Calu3 (cell line): ENCODE results near the genes GREB1 and NBAS.

DNA sequence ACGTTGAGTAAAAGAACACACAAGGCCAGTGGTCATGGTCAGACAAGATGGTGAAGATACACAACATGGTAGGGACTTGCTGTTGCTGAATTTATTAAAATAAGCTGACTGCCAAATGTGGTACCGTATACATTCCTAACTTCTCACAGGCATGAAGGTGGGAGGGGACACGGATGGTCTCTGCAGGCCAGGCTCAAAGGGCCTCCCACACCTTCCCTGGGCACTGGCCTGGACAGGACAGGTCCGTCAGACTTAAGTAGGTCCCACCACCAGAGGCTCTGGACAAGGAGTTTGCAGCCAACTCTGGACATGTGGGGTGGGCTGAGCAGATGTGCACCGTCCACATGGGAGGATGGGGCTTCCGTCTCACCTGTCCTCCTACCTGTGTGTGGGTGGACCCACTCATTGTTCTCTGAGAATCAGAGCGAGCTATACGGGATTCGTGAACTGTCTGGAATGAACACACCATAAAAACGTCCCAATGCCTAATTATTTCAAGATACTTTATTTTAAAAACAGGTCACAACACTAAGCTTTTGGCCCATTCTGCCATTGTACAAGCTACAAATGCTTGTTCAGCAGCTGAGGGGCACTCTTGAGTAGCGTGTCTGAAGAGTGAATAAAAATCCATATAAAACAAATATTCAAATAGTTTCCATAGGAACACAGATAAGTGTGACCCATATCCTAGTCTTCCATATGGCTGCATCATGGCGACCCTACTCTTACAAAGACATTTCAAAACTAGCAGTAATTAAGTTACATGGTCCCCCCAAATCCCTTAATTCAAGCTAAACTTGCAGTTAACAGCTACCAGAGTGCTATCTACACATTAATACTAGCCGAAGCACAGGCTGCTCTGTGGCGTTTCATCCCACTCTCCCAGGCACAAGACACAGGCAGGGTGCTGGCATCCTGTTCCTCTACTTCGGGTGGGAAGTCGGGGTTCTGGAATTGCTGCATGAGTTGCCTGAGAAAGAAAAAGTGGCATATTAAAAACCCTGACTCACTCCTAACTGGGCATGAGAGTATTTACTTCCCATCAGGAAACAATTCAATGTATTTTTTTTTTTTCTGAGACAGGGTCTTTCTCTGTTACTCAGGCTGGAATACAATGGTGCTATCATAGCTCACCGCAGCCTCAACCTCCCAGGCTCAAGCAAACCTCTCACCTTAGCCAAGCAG, 7.8 kb downstream of the ODC1 start:
- PRO-cap: no peak

GRCh38 chr2:10450475-10450964, 2.4 kb upstream of the ODC1 start:
- PRO-cap: no peak

DNA sequence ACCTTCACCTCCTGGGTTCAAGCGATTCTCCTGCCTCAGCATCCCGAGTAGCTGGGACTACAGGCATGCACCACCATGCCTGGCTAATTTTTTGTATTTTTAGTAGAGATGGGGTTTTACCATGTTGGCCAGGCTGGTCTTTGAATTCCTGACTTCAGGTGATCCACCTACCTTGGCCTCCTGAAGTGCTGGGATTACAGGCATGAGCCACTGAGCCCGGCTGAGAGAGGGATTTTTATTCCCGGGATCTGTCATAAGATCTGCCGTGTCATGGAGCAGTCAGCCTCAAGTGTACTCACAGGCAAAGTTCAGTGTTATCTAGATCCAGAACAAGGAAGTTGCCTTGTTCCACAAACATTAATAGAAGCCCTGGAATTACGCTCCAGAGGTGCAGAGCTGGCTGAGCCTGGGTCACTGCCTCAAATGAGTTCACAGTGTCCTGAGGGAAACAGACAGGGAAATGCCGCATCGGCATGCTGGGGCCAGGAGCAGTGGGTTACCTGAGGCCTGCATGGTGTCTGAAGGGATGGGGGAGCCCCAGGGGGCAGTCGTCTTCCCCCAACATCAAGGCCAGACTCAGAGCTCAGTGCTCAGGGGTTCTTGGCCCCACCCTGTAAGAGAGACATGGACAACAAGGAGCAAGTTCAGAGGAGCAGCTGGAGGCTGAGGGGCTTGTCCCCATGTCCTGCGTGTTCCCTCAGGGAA, 42.6 kb upstream of the ODC1 start:
- PRO-cap: unidirectional peak, plus-strand start at position 434 of the sequence

- PRO-cap: no peak
These were observed 63.5 kb downstream of the SLC66A3 start for GRCh38 chr2:11218658-11219255.

GRCh38 chr2:11222021-11222339, 66.7 kb downstream of the SLC66A3 start:
- PRO-cap: no peak

GRCh38 chr2:11533852-11534362, at the start of gene GREB1:
TSS of gene GREB1 (plus strand) at chr2:11534045.
- PRO-cap: no peak

DNA sequence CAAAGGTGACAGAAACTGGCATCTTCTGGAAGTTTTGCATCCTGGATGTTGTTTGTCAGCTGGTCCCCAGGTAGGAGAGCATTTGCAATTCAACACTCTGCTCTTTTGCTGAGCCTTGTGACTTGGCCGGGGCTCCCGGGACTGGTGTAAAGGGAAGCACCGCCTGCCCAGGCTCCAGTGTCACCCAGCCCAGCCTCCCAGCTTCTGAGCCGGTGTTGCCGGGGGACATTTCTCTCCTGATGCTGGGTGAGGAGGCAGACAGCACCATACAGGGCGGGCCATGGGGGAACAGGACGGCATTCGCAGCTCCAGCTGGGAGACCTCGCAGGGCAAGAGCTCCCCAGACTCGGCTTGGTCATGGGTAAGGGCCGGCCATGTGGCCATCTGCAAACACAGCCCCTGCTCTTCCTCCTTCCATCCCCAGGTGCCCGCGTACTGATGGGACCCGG, 7.4 kb upstream of the NTSR2 start:
- PRO-cap: no peak

DNA sequence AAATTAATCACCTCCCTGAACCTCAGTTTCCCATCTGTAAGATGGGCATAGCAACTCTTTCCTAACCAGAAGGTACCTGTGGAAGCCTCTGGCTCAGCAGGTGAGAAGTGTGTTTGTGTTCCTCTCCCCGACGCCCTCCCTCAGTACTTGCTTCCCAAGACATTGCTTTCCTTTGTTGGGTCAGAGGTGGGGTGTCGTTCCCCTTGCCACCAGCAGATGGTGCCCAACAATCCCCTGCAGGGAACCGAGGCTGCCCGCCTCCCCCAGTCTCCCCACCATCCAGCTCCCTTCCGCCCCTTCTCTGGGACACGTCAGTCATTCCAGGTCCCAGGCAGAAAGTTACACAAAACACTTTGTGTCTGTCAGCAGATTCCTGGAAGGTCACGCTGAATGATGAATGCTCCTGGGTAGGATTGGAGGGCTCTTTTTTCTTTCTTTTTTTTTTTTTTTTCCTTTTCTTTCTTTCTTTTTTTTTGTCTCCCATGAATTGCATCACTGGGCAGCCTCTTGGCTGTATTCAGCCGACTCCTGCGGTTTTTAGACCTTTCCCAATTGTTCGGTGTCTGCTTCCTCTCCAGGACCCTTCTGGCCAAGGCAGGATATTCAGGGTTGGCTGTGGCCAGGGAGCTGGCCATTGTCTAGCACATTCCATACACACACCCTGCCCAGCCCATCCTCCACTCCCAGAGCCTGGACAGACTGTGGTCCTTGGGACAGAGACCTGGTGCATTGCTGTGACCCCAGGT, 117.3 kb downstream of the LPIN1 start:
- PRO-cap: no peak

DNA sequence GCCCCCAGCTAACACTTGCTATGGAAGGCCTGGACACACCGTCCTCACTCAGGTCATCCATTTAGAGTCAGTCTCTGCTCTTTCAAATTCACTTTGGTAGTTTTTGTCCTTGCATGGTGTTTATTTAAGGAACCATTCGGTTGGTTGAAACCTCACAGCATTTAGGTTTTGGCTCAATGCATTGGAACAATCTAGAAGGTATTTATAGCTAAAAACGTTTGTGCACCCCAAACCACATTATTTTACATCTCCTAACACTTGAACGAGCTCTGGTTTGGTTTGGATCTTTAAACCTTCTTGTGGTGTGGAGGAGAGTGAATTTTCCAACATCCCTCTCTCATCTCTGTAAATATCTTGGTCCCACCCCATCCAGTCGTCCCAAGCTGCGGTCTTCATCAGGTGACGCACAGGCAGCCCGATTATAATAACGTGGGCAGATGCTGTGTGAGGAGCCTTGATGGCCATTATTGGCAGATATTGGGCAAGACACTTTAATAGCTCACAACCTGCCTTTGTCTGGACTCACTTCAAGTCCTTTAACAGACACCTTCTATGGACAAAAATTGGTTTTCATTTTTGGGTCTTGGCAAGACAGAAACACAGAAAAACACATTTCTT, 288.0 kb downstream of the LPIN1 start:
- PRO-cap: no peak

GRCh38 chr2:12685190-12685601, 31.5 kb upstream of the TRIB2 start:
- PRO-cap: no peak

GRCh38 chr2:12715502-12715675, 1.3 kb upstream of the TRIB2 start:
- PRO-cap: no peak

DNA sequence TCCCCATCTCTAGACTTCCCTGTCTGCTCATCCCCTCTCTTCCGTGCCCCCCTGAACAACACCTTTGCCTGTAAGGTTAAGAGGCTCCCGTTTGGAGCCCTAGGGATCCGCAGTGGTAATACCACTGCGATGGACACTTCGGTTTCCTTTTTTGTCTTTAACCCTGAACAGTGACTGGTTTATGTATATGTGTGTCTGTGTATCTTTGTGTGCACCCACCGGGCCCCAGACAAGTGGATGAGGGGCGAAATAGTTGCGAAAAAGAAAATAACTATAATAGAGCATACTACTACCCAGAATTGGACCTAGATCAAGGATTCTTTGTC, 2.5 kb downstream of the TRIB2 start:
- PRO-cap: no peak

DNA sequence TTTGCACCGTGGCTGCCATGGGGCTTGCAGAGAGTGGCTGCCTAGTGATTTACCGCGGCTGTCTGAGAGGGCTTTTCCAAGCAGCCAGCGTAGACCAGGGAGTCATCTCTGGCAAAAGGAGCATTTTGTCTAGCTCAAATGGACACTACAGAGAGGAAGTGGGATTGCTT, 108.0 kb downstream of the TRIB2 start:
- PRO-cap: no peak

DNA sequence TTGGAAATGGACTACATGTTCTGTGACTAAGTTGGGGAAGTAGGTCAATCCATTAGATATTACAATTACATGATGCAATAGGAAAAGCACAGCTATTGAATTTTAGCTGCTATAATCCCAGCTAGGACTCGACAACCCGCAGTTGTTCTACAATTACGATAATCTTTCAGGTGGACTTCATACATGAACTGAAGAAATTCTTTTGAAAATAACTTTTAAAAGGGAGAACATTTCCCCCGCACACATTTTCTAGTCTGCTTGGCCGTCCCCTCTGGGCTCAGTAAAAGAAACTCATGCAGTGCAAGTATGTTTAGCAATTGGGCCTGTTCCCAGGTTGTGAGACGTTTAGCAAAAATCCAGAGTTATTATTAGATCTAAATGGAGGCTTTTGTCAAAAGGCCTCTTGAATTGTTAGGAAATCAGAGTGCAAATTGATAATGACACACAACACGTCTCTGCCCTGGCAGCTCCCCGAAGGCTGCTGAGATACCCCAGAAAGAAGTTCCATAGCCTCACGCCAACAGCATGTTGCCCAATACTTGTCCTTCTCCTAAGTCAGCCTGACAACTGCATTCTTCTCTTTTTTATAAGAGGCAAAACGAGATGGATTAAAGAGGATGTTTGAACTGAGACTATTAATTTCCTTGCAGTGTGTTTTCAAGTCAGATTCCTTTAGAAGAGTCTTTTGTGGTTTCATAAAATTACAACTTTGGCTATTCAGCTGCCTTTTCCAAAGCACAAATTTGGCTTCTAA, 202.1 kb downstream of the TRIB2 start:
- PRO-cap: no peak

DNA sequence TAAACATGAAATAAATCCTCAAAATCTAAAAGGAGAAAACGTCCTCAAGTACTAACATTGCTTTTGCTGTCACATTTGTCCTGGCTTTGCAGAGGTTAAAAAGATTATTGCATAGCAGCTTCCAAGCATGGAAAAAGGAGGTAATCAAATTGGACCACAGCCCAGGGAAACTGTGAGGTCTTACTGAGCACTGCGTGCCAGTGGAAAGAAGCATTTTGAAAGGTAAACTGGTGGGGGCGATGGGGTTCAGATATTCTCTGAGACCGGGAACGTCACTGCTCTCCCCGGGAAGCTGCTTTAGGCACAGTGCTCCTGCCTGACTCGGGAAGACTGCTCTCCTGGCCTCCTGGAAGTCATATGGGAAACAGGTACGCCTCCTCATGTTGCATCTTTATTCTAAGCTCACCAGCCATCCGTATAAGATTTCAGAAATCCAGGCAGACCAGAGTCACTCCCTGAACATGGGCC, 283.9 kb downstream of the TRIB2 start:
- PRO-cap: no peak

DNA sequence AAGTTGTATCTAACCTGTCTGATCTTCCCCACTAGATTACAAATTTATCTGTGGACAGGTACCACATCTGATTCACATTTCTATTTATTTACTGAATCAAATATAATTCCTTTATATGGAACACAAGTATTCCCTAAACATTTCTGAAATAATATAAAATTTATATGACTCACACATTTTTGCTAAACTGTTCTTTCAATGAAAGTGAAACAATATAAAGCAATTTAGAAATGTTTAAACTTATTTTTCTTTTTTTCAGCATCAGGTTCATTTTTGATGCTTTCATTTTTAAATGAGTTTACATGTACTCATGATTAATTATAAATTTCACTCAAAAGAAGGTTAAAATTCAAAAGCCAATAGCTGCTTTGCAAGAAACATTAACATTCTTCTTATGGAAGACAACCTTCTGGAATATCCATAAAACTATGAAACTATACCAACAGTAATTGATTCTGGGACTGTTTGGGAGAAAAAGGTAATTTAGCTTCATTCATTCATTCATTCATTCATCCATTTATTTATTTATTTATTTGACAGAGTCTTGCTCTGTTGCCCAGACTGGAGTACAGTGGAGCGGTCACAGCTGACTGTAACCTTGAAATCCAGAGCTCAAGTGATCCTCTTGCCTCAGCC, 110.5 kb downstream of the NBAS start:
- PRO-cap: no peak

GRCh38 chr2:15560562-15561546, at the start of gene NBAS:
TSS of gene NBAS (minus strand) at chr2:15561334.
- PRO-cap: bidirectional peak, plus-strand start at chr2:15561412, minus-strand start at chr2:15561319

- PRO-cap: no peak
These were observed 13.2 kb downstream of the DDX1 start for GRCh38 chr2:15604827-15605329.

- PRO-cap: no peak
These were observed 158.1 kb downstream of the DDX1 start for GRCh38 chr2:15749803-15750176.

DNA sequence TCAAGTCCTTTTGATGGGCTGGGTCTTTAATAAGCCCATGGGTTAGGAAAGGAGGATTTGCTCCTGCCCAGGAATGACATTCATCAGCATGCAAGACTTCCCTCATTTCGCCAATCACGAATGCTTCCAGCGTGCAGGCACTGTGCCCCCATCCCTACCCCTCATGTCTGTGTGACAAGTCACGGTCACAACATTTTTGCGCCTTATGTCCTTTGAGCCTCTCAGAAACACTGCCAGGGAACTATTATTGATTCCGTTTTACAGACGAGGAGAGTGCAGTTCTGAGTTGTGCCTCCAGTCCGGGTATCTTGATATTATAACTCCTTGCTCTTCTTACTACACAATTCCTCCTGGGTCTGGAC, 101.9 kb upstream of the MYCN start:
- PRO-cap: no peak